Measurements from ENCODE around the genes CCNL2, ANKRD65, ATAD3C and GNB1.

GRCh38 chr1:1359224-1360325 is 1.2 kb upstream of the MXRA8 start:
- PRO-cap, result no peak
CAGE:
- cytosol, long polyA plus RNA, result no peak
- long polyA plus RNA, result no peak
- nucleus, long polyA plus RNA, result no peak

GRCh38 chr1:1360326-1361271 is 2.2 kb upstream of the MXRA8 start:
- PRO-cap, result no peak
CAGE:
- cytosol, long polyA plus RNA, result no peak
- long polyA plus RNA, result no peak
- nucleus, long polyA plus RNA, result no peak

- PRO-cap, result no peak
CAGE:
- cytosol, long polyA plus RNA, result no peak
- long polyA plus RNA, result no peak
- nucleus, long polyA plus RNA, result no peak
Observed at GRCh38 chr1:1361817-1362350, 3.5 kb upstream of the MXRA8 start.

GRCh38 chr1:1399038-1399442 is at the start of gene CCNL2:
Gene CCNL2 (minus strand): TSS chr1:1399335.
- PRO-cap, result bidirectional peak, plus-strand start at chr1:1399564, minus-strand start at chr1:1399309
CAGE:
- cytosol, long polyA plus RNA, result no peak
- long polyA plus RNA, result start-site peak on the minus strand at chr1:1399323-1399346, 98 and 58 reads in 2 replicates
- nucleus, long polyA plus RNA, result start-site peak on the minus strand at chr1:1399309-1399331, 83 and 281 reads in 2 replicates

- PRO-cap, result no peak
CAGE:
- cytosol, long polyA plus RNA, result no peak
- long polyA plus RNA, result no peak
- nucleus, long polyA plus RNA, result no peak
Observed at GRCh38 chr1:1420993-1422028, at the start of gene ANKRD65. Gene ANKRD65 (minus strand): TSS chr1:1421276.

DNA sequence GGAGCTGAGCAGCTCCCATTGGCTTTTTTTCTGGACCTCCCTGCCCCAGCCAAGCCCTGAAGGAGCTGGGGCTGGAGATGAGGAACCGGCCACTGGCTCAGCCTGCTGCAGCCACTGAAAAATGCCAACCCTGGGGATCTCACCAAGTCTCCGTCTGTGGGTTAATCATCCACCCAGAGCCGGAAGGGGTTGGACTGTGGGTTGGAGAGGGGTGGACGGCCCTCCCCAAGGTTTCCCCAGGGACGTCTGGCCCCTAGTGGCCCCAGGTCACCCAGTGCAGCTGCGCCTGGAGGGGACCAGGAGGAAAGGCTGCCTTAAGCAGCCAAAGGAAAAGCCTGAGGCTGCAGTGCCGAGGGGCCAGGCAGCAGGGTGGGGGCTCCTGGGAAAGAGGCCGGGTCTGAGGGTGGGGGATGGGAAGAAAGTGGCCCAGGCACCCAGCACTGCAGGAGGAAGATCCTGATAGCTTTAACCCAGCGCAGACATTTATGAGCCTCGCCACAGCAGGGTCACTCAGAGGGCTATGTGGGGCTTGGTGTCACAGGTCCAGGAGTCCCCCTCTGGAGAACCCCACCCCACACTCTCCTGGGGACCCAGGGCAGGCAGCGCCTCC is 2.6 kb downstream of the VWA1 start:
- PRO-cap, result no peak
CAGE:
- cytosol, long polyA plus RNA, result no peak
- long polyA plus RNA, result no peak
- nucleus, long polyA plus RNA, result no peak

DNA sequence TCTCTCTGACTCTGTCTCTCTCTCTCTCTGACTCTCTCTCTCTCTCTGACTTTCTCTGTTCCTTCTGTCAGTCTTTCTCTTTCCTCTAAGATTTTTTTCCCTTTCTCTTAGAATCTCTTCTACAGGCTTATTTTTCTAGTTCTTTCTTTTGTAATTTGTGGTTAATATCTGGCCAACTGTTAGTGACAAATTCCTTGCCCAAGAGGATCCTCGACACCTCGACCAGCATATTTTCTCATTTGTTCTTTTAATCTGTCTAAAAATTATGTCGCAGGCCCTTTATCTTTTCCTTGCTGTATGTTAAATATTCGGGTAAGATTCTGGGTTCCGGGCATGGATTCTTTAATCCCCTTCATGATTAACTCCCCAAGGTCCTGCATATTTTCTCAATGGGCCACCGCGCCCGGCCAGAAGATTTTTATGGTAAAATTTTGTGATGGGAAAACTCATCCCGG is at the start of gene ATAD3C:
Gene ATAD3C, plus strand, starts transcription at position 351 of the 455 bp plus-strand sequence.
- PRO-cap, result no peak
CAGE:
- cytosol, long polyA plus RNA, result no peak
- long polyA plus RNA, result no peak
- nucleus, long polyA plus RNA, result no peak

GRCh38 chr1:1489813-1490398 is 18.3 kb downstream of the ATAD3B start:
- PRO-cap, result no peak
CAGE:
- cytosol, long polyA plus RNA, result no peak
- long polyA plus RNA, result no peak
- nucleus, long polyA plus RNA, result no peak

DNA sequence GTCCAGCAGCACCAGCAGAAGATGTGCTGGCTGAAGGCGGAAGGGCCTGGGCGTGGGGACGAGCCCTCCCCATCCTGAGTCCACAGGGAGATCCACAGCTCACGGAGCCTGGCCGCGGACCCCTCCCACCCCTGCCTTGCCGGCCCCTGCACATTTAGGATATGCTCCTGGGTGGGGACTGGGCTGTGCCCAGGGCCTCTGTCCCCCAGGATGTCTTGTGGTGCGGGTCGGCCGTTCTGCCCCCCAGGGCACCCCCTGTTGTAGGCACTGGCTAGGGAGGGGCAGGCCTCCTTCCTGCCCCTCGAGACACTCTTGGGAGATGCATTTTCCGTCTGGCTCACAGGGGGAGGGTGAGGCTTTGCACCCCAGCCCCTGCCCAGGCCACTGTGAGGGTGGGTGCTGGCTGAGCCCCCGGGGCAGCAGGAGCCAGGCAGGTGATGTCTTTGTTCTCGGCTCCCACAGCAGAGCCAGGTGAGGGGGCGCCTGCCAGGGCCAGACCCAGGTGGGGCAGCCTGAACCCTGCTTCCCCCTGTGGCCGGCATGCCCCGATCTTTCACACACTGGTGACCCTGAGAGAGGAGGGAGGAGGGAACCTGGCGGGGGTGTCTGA is 6.3 kb downstream of the TMEM240 start:
- PRO-cap, result no peak
CAGE:
- cytosol, long polyA plus RNA, result no peak
- long polyA plus RNA, result no peak
- nucleus, long polyA plus RNA, result no peak

DNA sequence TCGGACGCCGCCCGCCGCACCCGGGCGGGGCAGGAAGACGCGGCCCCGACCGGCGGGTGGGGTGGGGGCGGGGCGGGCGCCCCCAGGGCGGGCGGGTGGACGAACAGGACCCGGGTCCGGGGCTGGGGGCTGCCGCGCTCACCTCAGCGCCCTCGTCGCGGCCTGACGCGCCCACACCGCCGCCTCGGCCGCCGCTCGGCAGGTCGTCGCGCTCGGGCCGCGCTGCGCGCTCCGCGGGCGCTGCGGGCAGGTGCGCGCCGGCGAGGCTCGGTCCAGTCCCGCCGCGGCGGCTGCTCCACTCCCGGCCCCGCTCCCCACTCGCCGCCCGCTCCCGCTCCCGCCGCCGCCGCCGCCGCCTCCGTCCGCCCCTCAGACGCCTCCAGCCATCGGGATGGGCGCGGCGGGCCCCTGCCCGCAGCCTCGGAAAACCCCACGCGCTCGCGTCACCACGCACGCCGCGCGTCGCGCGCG is at the start of gene GNB1:
Gene GNB1, minus strand, starts transcription at position 410 of the 471 bp plus-strand sequence.
- PRO-cap, result bidirectional peak, plus-strand start outside the sequence, minus-strand start at position 394 of the sequence
CAGE:
- cytosol, long polyA plus RNA, result no peak
- long polyA plus RNA, result start-site peak on the minus strand centred at position 203 of the sequence, 61 bp wide, 33 and 64 reads in 2 replicates
- nucleus, long polyA plus RNA, result start-site peak on the minus strand centred at position 172 of the sequence, 19 bp wide, 24 and 19 reads in 2 replicates

DNA sequence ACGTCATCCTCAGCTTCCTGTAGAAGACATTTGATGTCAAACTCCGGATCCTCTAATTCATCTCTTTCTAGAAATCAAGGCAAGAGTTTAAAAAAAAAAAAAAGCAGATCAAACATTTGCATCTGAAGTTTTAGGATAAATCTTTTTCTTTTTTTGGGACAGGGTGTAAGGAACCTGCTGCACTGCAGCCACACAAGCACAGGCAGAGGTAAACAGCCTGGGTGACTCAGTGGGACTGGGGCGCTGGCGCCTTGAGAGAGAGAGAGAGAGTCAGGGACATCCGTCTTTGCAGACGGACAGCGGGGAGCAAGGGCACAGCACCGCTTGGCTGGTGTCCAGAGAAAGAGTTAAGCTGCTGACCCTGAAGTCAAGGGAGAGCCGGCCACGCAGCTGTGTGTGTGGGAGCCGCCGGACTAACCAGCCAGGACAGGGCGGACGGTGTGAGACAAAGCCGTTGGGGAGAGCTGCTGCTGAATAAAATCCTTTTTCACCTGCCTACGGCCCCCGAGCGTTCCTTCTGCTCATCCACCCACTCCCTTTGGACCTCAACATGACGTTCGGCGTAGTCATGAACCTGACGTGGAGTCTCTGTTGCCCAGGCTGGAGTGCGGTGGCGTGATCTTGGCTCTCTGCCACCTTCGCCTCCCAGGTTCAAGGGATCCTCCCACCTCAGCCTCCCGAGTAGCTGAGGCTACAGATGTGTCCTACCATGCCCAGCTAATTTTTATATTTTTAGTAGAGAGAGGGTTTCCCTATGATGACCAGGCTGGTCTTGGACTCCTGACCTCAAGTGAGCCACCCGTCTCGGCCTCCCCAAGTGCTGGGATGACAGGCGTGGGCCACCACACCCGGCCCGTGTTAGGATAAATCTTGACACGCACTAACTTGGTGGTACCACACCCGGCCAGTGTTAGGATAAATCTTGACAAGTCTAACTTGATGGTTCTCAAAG is 14.4 kb downstream of the CFAP74 start:
- PRO-cap, result no peak
CAGE:
- cytosol, long polyA plus RNA, result no peak
- long polyA plus RNA, result no peak
- nucleus, long polyA plus RNA, result no peak

- PRO-cap, result no peak
CAGE:
- cytosol, long polyA plus RNA, result no peak
- long polyA plus RNA, result no peak
- nucleus, long polyA plus RNA, result no peak
Observed at GRCh38 chr1:2037530-2038016, 12.6 kb upstream of the PRKCZ start.

DNA sequence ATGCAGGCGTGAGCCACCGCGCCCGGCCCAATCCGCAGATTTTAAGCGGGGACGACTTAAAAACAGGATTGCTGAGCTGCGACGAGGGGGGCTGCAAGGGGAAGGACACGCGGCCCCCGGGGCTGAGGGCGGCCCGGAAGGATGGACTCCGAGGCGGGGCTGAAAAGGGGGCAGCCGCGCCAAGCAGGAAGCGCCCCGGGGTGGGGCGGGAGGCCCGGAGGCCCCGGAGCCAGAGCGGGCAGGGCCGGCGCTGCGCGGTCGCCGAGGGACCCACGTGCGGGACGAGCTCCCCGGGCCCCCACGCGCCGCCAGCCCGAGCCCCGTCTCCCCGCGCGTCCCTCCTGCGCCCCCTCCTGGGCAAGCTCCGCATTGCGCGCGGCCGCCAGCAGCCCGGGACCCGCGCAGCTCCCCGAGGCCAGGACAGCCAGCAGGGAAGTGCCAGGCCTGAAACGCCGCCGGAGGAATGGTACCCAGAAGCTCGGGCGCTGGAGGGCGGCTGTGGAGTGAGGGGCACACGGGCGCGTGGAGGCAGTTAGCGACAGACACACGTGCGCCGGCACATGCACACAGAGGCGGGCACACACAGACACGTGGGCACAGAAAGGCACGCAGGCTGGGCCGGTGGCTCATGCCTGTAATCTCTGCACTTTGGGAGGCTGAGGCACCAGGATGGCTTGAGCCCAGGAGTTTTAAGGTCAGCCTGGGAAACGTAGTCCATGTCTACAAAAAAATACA is 5.4 kb upstream of the PRKCZ start:
- PRO-cap, result no peak
CAGE:
- cytosol, long polyA plus RNA, result no peak
- long polyA plus RNA, result no peak
- nucleus, long polyA plus RNA, result no peak

DNA sequence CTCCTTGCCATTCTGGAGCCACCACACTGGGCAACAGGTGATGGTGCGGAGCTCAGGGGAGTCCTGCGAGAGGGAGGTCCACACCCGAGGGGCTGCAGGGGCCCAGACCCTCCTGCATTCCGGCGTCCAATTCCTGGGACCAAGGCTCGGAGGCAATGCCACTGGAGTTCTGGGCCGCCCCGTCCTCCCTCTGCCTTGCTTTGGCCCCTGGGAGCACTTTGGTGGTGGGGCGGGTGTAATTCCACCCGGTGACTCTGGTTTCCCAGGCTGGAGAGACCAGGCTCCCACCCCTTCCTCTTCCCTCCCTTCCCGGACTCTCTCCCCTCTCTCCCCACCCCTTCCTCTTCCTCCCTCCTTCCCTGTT is 1.9 kb downstream of the PRKCZ start:
- PRO-cap, result no peak
CAGE:
- cytosol, long polyA plus RNA, result no peak
- long polyA plus RNA, result no peak
- nucleus, long polyA plus RNA, result no peak

GRCh38 chr1:2088179-2088839 is 38.1 kb downstream of the PRKCZ start:
- PRO-cap, result no peak
CAGE:
- cytosol, long polyA plus RNA, result no peak
- long polyA plus RNA, result no peak
- nucleus, long polyA plus RNA, result no peak

- PRO-cap, result no peak
CAGE:
- cytosol, long polyA plus RNA, result no peak
- long polyA plus RNA, result no peak
- nucleus, long polyA plus RNA, result no peak
Observed at GRCh38 chr1:2089810-2090435, 39.7 kb downstream of the PRKCZ start.

DNA sequence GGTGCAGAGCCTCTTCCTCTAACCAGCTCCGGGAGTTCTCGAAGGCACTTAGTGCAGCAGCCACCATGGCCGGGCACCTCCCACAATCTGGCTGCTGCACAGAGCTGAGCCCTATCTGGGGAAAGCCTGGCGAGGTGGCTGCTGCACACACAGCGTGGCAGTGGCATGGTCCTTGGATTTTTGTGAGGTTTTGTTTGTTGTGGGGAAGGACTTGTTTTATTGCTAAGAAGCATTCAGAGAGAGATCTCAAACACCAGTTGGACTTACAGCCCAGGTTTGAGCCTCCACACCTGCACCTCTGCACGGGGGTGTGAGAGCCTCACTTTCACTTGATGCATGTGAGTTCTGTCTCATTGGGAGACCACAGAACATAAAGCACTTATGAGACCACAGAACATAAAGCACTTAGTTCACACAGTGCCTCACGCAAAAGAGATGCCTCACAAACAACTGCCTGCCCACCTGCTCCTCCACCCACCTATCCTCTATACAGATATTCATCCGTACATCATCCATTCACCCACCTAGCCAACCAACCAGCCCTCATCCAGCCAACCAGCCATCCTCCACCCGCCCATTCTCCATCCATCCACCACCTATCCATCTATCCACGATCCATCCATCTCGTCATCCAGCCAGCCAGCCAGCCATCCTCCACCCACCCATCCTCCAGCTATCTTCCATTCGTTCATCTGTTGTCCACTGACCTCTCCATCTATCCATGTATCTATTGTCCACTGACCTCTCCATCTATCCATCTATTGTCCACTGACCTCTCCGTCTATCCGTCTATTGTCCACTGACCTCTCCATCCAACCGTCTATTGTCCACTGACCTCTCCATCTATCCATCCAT is 48.0 kb downstream of the FAAP20 start:
- PRO-cap, result no peak
CAGE:
- cytosol, long polyA plus RNA, result no peak
- long polyA plus RNA, result no peak
- nucleus, long polyA plus RNA, result no peak

DNA sequence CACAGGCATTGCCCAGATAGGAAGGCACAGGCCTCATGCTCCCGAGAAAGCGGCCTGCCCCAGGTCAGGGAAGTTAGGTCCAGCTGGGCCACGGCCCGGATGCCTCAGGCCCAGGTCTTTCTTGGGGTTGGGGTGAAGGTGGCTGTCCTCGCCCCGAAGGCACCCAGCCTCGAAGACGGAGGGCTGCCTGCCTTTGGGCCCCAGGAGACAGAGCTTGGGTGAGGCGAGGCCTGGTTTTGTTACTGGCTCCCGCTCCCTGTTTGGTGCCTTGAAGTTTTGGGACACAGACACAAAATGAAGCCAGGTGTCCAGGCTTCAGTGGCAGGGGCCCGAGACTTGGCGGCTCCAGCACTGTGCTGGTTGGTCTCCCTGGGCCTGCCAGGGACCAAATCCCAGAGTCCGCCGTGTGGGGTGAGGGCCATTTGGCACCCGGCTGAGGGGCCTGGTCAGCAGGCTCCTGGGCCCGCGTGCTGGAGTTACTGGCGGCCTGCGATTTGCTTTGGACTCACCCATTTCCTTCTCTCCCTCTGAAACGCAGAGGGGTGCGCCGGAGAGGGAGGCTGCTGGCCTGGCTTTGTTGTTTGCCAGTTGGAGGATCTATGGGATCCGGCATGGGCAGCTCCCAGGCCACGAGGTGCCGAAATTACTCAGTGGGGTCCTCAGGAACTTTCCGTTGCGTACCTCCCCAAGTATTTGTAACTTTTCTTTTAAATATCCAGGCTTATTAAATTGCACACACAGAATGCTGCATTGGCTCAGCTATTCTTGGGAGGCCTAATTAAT is 2.1 kb downstream of the SKI start:
- PRO-cap, result no peak
CAGE:
- cytosol, long polyA plus RNA, result no peak
- long polyA plus RNA, result no peak
- nucleus, long polyA plus RNA, result no peak

- PRO-cap, result no peak
CAGE:
- cytosol, long polyA plus RNA, result no peak
- long polyA plus RNA, result no peak
- nucleus, long polyA plus RNA, result no peak
Observed at GRCh38 chr1:2231559-2232411, 3.7 kb downstream of the SKI start.

DNA sequence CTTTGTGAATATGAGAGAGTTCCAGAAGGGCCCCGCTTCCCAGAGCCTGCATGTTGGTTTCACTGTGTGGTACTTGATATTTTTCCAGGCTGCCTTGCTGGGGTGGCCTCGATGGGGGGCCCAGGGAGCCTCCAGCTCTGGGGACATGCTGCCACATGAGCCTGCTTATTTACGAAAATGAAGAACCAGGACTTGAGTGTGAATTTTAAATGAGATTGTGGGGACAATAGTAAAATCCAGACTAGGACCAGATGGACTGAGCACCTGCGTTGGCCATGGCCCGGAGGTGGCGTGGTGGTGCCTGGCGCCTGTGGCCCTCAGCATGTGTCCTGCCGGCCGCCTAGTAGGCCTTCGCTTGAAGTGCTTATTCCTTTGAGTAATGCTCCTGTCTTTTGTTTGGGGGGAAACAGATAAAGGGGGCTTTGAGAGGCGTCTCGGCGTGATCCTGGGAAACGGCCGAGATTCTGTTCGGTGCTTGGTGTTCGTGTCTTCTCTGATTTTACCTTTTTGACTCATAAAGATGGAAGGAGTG is 7.5 kb downstream of the SKI start:
- PRO-cap, result no peak
CAGE:
- cytosol, long polyA plus RNA, result no peak
- long polyA plus RNA, result no peak
- nucleus, long polyA plus RNA, result no peak

All from A549 (cell line).